Left common carotid artery plus branches (tissue), 1 donor: ENCODE measurements around the genes CCDC9, INAFM1 and C5AR2.

DNA sequence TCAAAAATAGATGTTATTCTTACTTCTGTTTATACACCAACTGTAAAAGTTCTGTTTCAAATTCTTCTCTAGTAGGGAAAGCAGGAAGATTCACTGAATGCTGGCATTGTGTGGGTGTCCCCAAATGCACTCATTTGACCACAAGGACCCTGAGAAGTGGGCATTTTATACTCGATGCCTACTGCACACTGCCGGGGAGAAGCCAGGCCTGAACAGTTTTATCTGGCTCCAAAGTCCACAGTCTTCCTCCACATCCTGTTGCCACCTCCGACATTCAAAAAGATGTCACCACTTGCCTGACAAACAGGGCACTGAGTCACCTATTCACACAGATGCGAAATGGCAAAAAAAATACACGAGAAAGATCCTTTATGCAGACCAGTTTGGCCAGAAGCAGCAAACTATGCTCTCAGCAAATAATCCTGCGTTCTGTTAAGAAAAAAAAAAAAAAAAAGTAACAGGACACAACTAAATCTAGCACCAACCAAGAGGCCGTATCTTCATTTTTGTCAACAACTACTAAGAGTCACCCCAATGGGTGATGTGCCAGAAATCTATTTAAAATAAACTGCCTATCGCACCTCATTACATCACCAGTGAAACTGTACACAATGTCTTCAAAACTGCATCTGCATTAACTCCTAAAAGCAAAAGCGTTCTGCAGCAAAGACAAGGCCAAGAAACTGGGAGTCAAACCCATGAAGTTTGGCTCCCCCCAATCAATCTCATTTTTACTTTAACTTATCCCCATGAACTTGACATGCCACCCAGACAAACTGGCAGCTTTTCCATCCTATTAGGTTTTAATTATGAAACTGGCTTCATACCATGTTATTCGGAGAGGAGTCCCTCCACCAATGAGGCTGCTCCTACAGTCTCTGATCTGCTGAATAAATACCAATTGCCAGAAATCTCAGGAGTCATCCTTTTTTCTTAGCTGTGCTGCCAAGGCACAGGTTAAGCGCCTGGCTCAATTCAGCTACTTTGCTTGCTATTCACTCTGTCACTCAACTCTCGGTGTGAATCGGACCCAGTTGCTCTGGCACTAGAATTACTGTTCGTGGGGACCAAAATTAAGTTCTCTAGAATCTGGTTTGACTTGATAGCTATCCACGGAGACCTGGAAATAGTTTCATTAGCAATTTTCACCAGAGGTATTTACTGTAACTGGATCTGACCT is 6.0 kb downstream of the ZC3H4 start:
- PRO-cap = no peak

- PRO-cap = no peak
Observed at GRCh38 chr19:47110416-47110882, 3.1 kb downstream of the ZC3H4 start.

DNA sequence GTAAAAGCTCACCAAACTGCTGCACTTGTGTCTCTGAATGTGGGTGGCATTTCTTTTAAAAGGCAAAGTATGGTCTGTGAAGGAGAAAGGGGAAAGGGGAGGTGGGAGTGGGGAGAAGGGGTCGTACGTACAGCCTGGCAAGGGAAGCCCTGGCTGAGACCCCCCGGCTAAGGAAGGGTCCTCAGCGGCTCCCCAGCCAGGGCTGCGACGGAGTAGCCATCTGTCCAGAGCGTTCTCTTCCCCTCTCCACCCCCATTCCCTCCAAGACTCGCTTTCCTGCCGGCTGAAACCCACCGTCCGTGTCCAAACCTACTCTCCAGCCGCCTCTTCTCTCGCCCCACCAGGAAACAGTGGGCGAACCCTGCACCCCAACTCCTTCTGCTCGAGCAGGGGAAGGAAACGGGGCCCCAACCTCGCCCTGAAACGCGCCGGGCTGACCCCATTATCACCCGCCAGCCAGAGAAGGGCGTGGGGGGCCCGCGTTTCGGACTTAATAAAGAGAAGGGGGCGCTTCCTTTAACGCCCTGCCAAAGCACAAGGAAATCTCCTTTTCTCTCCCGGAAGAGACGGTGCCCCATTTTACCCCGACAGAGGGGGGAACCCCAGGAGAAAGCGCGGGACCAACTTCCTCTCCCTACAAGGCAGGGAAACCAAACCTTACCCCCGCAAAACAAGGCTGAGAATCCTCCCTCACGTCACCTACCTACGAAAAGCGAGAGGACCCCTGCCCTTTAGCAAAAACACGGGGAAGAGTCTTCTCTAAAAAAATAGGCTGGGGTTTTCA is 2.5 kb downstream of the ZC3H4 start:
- PRO-cap = bidirectional peak, plus-strand start at position 255 of the sequence, minus-strand start at position 238 of the sequence; unidirectional peak, plus-strand start at position 590 of the sequence

DNA sequence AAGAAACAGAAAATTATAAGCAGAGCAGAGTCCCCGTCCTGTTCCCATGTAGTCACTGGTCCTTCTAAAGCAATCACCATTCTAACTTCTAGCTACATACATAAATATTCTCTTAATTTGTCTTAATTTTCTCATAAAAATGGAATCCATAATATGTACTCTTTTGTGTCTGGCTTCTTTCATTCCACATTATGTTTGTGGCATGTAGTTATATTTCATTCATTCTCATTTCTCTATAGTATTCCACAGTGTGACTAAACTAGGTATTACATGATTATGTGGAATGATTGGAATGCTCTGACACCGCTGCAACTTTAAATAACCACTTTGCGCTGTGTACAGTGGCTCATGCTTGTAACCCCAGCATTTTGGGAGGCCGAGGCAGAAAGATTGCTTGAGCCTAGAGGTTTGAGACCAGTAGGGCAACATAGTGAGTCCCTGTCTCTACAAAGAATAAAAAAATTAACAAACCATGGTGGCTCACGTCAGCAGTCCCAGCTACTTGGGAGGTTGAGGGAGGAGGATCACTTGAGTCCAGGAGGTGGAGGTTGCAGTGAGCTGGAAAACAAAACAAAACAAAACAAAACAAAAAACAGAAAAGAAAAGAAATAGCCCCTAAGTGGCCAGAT is 8.3 kb upstream of the SAE1 start:
- PRO-cap = no peak

GRCh38 chr19:47145768-47146357 is 15.2 kb downstream of the SAE1 start:
- PRO-cap = no peak

DNA sequence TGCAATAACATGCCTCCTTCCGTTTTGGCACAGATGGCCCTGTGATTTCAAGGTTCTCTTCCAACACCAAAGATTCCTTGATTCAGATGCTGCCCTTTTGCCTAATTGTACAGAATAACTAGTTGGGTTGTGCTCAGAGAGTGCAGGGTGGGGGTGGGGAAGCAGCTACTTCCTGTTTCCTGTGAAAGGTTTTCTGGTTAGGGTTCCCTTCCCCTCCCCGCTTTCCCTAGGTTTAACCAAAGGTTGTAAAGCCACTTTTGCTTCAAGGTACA is 27.2 kb downstream of the SAE1 start:
- PRO-cap = no peak

GRCh38 chr19:47186203-47187415 is 44.4 kb downstream of the BBC3 start:
- PRO-cap = no peak

DNA sequence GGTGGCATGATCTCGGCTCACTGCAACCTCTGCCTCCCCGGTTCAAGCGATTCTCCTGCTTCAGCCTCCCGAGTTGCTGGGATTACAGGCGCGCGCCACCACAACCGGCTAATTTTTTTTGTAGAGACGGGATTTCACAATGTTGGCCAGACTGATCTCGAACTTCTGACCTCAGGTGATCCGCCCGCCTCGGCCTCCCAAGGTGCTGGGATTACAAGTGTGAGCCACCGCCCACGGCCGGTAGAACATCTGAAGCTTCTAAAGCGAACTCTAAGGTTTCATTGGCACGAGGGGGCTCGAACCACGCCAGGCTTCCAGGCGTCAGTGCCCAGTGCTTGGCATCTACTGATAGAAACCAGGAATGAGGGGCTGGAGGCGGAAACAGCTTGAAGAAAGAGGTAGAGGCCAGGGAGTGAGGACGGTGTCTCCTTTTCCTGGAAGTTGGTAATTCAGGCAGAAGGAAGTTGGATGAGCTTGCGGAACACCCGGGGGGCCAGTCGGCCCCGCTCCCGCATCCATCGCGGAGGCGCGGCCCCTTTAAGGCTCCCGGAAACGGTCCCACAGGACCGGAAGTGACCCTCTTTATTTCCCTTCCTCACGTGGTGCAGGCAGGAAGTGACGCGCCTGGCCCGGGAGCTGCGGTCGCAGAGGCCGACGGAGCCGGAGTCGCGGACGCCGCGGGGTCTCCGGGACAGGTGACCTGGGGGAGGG is at the start of gene CCDC9:
TSS of gene CCDC9 (plus strand) at position 611 of the 711 bp plus-strand sequence.
- PRO-cap = bidirectional peak, plus-strand start at position 611 of the sequence, minus-strand start at position 511 of the sequence

- PRO-cap = bidirectional peak, plus-strand start at chr19:47274916, minus-strand start at chr19:47274624
Observed at GRCh38 chr19:47274795-47275115, at the start of gene INAFM1. TSS of gene INAFM1 (plus strand) at chr19:47274885.

- PRO-cap = no peak
Observed at GRCh38 chr19:47289818-47290270, 15.2 kb downstream of the INAFM1 start.

DNA sequence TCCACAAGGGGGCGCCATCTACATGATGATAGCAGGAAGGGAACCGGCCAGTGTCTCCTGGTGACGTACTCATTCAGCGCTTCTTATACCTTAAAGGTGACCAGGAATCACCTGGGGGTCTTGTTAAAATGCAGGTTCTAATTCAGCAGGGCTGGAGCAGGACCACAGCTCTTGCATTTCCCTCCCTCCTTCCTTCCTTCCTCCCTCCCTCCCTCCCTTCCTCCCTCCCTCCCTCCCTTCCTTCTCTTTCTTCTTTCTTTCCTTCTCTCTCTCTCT is 13.4 kb upstream of the C5AR1 start:
- PRO-cap = no peak

GRCh38 chr19:47315070-47316079 is 5.7 kb downstream of the C5AR1 start:
- PRO-cap = no peak

- PRO-cap = no peak
Observed at GRCh38 chr19:47323056-47323440, 8.9 kb upstream of the C5AR2 start.

- PRO-cap = no peak
Observed at GRCh38 chr19:47331855-47332561, at the start of gene C5AR2. TSS of gene C5AR2 (plus strand) at chr19:47332175.

DNA sequence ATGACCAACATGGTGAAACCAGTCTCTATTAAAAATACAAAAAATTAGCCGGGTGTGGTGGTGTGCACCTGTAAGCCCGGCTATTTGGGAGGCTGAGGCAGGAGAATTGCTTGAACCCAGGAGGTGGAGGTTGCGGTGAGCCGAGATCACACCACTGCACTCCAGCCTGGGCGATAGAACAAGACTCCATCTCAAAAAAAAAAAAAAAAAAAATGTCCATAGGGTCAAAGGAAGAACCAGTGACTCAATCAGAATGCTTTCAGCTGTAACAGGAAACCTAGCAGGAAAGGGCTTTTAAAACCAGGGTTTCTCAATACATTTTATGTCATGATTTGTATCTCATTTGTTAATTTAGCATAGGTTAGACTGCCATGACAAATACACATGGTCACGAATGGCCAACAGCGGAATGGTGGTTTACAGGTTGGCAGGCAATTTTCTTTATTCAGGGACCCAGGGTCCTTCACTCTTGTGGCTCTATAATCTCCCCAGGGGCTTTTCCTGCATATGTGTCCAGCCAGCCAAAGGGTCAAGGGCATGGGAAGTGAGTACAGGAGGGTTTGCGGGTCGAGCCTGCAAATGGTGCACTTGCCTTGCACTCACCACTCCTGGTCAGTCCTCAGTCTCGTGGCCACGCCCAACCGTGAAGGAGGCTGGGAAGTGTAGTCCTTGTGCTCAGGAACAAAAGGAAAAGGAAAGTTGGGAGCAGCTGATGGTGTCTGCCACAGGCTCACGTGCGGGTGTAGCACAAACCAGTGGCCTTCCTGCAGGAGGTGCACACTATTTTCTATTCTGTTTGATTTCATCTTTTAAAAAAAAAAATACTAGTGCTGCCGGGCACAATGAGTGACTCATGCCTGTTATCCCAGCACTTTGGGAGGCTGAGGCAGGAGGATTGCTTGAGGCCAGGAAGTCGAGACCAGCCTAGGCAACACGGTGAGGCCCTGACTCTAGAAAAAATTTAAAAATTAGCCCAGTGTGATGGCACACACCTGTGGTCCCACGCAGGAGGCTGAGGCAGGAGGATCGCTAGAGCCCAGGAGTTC is 14.8 kb downstream of the DHX34 start:
- PRO-cap = no peak

DNA sequence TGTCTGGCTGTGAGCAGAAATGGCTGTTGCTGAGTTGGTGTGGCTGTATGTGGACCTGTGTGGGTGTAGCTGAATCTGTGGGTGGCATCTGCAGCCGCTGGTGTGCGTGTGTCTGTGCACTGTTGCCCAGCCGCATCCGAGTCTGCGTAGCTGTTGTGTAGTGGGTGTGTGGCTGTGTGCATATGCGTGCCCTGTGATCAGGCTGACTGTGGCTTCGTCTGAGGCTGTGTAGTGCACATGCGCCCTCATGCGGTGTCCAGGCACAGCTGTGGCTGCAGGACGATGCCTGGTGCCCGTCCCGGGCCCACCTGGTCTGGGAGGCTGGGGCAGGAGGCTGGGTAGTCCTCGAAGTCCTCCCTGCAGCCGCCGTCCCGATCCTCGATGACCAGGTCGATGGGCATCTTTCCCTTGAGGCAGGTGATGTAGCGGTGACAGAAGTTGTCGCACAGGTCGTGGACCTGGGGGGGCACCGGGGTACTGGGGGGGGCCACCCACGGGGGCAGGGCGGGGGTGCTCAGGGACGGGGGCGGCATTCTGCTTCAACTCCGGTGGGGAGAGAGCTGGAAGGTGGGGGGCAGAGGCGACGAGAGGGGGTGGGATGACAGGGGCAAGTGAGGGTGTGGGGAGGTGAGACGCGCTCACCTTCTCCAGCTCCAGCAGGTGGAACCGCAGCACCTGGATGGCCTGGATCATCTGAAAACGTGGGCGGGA is 4.8 kb downstream of the MEIS3 start:
- PRO-cap = no peak

DNA sequence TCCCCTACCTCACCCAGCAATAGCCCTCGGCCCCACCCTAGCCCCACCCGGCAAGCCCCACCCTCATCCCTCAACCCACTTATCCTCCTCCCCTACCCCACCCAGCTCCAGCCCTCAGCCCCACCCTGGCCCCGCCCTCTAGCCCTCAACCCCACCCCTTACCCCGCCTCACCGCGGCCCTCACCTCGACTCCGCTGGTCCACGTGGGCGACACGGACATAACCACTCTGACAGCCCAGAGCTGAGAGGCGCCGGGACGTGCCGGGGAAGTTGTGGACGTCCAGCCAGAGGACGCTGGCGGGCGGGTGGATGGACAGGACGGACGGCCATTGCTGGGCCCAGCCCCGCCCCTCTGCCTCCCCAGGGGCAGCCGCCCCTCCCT is 3.9 kb downstream of the KPTN start:
- PRO-cap = no peak

GRCh38 chr19:47486442-47487051 is 2.5 kb upstream of the KPTN start:
- PRO-cap = no peak

DNA sequence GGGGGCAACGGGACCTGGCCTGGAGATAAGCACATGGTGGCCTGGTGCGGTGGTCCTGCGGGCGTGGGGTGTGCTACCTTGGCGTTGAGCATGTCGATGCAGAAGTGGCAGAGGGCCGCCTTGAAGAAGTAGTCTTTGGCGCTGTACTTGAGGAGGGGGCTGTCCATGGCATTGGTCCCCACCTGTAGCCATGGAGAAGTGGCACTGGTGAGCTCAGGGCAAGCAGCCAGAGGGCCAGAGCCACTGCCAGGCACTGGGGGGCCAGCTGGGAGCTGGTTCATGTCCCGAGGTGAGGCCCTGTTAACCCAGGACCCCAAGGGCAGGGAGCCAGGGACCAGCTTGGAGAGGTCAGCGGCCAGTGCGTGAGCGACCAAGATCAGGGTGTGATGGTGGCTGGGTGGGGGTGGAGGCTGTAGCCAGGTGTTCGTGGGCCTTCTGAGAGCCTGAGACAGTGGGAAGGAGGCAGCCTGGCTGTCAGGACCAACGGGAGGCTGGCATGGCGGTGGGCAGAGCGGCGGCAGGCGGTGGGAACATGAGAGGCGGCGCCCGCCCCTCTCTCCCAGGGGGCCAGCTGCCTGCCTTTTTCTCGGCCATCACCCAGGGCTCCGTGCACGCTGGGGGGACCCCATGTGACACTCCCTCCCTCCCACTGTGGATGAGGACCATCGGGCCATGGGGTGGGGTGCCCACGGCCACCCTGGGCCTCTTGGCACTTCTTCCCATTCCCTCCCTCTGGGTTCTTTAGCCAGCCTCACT is 8.1 kb upstream of the KPTN start:
- PRO-cap = no peak

GRCh38 chr19:47541454-47542387 is 26.9 kb upstream of the NAPA start:
- PRO-cap = no peak